Mammary microvascular endothelial cell (primary cell): Measurements from ENCODE around the gene CRTAP.

GRCh38 chr3:30664006-30664218, 57.5 kb downstream of the TGFBR2 start:
- RAMPAGE, long total RNA, result no peak

- RAMPAGE, long total RNA, result no peak
Observed at GRCh38 chr3:30810466-30811178, 83.8 kb downstream of the GADL1 start.

- RAMPAGE, long total RNA, result no peak
Observed at GRCh38 chr3:31004409-31004812, 110.0 kb upstream of the GADL1 start.

DNA sequence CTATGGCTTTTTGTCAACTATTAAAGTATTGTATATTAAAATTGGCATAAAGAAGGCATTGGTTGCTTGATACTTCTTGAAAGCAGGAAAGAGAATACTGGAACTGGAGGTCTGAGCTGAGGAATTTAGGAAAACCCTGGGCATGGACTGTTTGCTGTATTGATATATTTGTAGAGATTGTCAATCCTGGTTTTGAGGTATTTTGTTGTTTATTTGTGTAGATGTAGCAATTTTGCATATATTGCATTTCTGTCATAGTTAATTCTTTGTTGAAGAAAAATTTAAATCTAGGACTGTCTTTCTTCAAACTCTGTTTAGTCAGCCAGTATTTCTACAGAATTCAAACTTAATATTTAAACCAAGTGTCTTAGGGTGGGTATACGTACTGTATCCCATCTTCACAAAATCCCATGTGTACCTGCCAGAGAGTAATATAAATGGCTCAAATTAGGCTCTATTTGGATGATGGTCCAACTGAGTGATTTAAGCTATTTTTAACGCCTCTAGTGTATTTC, 9.5 kb downstream of the STT3B start:
- RAMPAGE, long total RNA, result no peak

DNA sequence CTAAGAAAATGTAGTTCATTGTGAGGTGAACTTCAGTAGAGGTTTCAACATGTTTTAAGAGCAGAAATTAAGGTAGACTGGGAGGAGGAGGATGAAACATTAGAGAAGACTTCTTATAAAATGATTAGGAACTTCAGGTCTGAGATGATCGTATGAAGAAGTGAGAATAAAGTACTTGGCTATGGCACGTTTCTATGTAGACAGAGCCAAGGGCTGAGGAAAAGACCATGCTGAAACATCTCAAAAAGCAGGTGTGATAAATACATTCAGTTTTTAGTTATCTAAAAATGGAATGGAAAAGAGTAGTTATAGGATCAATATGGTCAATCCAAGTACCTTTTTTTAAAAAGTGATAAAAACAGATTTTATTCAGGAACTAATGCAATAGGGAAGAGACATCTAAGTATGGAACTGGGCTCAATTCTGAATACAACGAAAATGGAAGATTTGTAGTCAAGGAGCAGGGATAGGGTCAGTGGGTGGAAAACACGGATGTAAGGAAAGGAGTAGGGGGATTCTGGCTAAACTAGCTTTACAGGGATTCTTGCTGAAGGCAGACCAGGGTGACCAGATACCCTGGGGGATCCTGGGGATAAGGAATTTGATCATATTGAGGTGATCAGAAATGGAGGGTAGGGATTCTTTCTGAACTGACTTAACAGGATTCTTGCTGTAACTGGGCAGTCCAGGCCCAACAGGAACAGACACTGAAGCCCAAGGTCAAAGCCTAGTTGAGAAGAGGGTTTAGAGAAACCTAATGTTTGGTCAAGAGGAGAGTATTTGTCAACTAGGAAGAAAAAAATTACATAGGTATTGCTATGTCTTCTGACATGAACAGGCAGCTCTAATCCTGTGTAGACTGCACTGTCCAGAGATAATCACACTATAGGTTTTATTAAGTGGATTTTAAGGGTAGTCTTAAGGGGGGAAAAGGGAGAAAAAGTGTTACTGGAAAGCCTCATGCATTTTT, 37.9 kb downstream of the STT3B start:
- RAMPAGE, long total RNA, result no peak

DNA sequence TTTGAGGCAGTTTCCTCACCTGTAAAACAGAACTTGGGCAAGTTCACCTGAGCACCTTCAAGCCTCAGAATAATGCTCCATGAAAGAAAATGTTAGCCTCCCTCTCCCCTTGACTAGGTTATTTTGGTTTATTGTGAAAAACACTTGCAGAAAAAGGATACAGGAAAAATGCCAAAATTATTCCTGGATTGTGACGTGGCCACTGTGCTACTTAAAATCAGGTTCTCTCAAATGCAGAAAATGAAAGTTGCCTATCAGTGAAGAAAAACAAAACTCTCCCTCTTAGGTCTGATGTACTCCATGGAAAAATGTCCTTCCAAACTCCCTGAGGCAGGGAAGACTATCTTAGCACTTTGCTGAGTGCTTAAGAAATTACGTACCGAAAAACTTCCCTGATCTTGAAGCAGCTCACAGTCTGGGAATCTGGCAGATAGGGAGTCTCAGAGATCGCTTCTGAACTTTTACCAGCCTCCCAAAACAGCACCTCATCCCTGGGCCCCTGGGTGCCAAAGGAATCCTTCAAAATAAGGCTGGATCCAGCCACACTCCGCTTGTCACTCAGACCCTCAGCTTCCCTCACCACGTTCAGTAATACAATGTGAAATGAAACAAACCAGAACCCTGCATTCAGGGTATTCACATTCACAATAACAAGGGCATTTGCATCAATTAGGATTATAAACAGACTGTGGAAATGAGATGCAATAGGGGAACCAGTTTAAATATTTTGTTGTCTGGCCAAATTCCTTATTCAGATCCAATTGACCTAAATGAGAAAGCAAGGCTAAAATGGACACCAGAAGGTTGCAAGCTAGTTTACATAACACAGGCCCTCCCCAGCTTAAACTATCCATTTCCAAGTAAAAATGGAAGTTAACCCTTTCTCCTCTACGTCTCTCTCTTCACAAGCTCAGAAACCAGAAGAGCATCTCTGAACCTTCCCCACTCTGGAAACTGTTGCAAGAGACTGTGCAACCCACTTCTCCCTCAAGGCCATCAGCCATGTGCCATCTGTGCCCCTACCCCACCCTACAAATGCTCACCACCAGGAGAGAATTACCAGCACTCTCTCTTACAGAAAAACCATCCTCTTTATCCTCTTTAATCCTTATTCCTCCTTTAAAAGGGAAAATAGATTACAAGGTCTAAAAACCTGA, 20.9 kb downstream of the OSBPL10 start:
- RAMPAGE, long total RNA, result no peak

DNA sequence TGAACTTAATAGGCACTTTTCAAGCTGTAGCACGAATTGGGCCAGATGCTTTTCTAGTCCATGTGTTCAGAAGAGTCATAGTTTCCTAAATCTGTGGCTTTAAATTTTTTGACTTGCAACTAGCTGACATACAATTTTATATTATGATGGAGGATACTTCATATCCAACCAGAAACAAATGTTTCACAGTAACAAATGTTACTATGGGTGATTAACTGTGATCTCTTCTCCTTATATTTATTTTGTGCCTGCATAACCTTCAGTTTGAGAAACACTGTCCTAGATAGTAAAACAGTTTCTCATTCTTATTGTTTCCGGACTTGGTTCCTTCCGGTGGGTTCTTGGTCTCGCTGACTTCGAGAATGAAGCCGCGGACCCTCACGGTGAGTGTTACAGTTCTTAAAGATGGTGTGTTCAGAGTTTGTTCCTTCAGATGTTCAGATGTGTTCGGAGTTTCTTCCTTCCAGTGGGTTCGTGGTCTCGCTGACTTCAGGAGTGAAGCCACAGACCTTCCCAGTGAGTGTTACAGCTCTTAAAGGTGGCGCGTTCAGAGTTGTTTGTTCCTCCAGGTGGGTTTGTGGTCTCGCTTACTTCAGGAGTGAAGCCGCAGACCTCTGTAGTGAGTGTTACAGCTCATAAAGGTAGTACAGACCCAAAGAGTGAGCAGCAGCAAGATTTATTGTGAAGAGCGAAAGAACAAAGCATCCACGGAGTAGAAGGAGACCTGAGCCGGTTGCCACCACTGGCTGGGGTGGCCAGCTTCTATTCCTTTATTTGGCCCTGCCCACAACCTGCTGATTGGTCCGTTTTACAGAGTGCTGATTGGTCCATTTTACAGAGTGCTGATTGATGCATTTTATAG, 8.1 kb downstream of the GPD1L start:
- RAMPAGE, long total RNA, result no peak

DNA sequence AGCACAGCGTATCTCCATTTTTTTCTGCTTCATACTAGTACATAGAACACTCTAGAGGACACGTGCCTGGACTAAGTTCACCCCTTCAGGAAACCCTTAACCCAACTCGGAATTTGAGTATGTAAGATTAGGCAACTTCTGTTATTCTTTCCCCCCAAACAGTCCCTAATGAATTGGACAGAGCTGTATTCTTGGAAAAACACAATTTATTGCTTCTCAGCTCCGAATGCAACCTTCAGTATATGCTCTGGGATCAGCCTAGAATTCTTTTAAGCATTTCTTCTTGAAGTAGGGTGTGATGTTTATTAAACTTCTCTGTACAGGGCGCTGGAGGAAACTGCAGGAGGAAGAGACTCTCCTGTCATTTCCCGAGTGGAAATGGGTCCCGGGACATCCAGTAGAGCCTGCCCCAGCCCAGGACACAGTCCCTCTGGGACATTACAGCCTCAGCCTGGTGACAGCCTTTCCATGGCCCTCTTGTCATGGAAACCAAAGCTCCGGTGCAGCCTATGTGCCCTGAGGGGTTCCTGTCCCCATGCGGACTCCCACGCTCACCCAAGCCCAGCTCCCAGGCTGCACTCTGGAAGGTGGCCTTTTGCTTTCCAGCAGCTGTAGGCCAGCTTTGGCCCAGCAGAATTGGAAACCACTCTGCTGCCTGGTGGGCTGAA, 37.2 kb upstream of the CMTM8 start:
- RAMPAGE, long total RNA, result no peak

GRCh38 chr3:33113648-33114313, at the start of gene CRTAP:
Gene CRTAP (plus strand): TSS chr3:33114014.
- RAMPAGE, long total RNA, result no peak

DNA sequence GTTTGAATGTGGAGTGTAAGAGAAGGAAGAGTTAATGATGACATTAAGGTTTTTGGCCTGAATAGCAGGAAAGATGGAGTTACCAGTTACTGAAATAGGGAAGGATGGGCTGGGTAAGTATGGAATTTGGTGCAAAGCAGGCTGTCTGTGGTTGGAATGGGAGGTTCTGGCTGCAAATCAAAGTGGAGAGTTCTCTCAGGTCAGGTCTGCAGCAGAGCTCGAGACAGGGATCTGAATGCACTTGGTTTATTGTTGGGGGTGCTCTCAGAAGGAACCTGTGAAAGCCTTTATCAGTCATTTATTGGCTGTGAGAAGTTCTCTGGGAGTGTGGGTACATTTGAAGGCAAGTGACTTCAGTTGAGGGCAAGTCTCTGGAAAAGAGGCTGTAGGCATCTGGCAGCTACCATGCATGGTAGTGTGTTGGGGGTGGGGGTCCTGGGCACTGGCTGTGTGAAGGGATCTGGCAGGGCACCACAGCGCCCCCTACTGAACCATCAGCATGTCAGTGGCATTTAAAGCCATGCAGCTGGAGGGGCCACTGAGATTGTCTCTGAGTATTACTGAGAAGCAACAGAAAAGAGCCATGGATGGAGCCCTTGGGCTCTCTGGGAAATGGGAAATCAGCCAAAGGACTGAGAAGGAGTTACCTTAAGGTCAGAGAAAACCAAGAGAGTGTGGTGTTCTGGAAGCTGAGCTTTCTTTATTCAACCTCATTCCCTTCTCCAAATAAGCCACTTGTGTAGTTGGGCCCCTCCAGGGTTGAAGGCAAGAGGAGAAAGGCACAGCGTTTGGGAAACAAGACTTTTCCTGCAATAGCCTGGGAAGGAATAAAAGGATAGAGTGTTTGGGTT, 30.6 kb downstream of the CRTAP start:
- RAMPAGE, long total RNA, result no peak

- RAMPAGE, long total RNA, result no peak
Observed at GRCh38 chr3:33396853-33397639, 43.2 kb downstream of the UBP1 start.

DNA sequence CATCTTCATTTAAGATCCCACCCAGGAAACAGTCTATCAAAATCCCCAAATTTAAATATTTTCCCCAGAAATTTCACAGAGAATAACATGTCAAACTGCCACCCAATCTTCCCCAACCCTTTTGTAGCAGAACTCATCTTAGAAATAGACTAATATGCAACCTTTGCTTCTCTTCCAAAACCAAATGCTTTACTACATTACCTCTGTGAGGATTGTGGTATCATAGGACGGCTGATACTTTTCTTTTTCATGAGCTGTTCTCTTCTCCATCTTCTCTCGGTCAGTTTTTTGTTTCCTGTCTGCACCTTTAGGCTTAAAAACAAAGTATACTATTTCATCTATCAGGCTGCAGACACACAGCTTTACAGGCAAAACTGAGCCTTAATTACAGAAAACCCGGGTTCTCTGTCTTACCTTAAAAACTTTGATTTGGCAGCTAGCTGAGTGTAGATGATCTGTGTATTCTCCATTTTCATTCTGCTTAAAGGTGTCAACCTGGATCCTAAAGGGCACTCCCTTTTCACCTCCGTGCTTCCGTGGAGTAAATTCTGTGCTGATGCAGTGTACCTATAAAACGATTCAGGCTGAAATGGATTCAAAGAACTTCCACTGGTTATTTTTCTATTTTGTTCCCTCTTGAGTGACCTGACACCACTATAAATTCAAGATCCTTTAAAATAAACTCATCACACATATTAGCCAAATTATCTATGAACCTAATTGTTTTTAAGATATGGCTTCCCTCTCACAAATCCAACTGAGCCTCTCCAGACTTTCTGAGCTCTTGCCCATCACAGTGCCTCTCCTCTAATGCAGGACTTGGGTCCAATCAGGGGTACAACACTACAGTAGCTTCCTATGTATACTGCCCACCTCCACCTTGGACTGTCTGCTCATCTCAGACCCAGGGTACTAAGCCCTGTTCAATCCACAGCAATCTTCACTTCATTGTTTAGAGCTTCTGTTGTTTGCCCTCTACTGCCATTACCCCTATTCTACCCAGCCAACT, 30.9 kb downstream of the UBP1 start:
- RAMPAGE, long total RNA, result no peak

DNA sequence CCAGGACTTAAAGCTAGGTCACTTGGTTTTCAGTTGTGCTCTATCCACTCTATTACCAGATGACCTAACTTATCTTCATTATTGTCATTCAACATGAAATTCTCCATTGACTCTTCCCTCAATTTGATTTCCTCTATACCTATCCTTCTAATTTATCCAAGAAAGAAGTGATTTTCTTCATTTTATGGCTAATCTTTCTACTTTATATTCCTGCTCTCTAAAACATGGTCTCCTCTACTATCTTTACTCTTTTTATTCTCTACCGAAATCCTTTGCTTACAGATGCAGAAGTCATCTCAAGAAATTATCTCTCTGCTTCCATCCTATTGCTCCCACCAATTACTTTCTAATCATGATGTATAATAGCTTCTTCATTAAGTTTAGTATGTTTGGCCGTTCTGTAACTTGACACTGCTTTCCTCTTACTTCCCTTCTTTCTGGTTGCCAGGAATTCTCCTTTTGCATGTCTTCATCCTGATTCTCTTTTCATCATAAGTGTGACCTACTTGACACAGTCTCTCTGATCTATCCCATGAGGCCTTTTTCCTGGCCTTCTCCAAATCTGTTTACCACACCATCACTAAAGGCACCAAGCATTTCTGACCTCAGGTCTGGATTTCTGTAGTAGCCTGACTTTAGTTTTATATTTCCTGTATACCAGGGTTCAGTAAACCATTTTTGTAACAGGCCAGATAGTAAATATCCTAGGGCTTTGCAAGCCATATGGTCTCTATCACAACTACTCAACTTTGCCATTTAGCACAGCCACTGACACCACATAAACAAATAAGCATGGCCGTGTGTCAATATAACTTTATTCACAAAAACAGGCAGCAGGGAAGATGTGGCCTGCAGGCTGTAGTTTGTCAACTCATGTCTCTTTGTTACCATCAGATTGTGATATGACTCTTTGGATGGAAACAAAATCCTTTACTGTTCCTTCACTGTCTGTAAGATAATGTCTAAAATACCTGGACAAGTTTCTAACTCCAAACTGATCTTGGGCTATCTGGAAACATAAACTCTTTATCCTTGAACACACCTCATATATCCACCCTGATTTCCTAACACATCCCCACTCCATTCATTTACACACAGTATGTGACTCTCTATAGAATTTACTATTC, 123.0 kb upstream of the UBP1 start:
- RAMPAGE, long total RNA, result no peak

DNA sequence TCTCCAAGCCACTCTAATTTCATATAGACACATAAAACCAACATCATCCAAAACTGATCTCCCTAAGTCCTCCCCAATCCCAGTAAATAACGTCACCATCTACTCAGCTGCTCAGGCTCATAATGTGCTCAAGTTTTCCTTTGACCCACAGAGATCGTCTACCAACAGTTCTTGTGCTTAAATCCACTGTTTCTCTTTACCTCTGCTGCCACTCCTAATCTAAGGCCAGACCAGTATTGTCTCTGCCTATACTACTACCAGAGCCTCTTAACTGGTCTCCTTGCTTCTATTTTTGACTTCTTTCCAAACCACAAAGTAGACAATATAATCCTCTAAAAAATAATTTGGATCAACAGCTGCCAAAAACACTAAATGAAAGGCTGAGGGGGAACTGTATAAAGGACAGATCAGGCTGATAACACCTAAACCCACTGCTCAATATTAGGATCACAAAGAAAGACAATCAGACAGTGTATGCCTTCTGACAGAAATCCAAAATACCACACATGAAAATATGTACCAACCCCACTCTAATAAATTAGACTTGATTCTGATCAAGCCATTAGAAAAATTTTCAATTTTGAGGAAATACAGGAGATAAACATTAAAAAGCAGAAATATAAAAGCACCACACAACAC, 65.2 kb downstream of the CLASP2 start:
- RAMPAGE, long total RNA, result no peak

- RAMPAGE, long total RNA, result no peak
Observed at GRCh38 chr3:33936084-33936875, 137.8 kb downstream of the PDCD6IP start.

DNA sequence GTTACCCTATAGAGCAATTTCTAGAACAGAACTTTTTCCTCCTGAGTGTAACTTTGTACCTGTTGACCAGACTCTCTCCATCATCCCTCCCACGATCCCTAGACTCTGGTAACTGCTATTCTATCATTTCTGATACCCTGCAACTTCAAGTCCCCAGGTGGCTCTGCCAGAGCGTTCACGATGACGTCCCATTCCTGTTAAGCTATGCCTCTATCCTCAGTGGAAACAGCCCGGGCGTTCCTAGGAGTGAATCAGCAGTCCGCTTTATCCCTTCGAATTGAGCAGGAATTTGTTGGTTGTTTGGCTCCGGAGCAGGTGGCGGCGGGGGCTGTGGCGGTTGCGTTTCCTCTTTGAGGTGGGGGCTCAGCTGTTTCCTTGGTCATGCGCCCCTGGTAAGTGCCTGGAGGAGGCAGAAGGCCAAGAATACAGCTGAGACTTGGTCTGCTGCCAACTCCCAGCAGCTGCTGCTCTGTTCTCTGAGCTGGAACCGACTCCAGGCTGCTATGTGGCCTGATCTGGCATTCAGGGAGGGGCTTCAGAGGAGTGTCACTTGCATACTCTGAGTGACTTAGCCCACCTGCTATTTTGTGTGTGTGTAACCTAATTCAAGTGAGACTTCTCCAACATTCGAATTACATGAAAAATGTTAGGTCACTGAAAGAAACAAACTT, 25.2 kb downstream of the ARPP21 start:
- RAMPAGE, long total RNA, result no peak

DNA sequence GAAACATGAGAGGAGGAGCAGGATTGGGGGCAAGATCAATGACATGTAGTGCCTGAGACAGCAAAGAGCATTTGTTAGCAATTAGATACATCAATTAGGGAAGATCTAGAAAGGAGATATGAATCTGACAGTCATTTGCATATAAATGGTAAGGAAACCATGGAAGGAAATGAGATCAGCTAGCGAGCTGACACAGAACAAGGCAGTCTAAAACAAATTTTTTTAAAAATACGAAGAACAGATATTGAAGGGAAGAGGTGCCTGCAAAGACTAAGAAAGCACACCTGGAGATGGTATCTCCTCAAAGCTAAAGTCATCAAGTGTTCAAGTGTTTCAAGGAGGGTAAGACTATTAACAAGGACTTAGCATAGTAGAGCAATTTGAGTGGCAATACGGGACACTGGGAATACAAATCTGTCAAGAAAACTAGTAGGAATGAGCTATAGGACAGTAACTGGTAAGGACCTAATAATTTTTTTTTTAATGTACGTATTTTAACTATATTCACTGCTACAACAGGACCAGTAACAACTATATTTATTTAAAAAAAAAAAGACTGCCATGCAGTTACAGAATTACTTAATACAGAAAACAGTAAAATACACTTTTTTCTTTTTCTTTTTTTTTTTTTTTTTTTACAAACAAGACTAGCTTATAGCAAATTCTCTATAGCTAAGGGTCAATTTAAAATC, 4.4 kb downstream of the EPM2AIP1 start:
- RAMPAGE, long total RNA, result no peak

- RAMPAGE, long total RNA, result no peak
Observed at GRCh38 chr3:37048054-37049006, 55.0 kb downstream of the MLH1 start.

GRCh38 chr3:37060784-37061170, 67.5 kb downstream of the MLH1 start:
- RAMPAGE, long total RNA, result no peak

- RAMPAGE, long total RNA, result no peak
Observed at GRCh38 chr3:37140877-37141325, 33.5 kb downstream of the LRRFIP2 start.